ENCODE data around the genes GCH1 and LGALS3.

DNA sequence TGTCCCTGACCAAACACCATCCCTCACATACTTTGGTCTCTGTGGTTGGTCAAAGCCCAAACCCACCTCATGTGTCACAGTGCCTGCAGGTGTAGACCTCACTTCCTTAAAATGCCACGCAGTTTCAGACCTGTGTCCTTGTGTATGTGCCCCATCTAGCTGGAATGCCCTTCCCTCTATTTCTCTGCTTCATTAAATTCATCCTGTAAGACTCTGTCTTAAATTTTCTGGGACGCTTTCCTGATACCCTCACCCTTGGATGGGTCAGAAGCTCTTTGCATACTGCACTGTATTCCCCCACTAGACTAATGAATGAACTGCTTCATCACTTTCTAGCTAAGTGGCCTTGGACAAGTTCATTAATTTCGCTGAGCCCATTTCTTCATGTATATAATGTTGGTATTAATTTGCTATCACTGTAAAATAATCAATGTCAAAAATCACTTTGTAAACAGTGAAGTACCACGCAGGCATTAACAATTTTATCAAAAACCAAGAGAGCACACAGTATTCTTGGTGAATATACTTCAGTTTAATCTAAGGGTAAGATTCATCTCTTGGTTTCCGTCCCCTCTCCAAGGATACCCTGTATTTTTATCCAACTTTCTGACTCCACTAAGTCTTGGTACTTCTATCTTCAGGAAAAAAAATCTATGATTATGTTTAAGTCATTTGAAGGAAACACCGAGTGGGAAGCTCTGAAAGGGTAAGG is 2.9 kb downstream of the DDHD1 start:
- RRBS, 2 experiments, result no CpG with 5 or more reads among the region's 6 CpGs

DNA sequence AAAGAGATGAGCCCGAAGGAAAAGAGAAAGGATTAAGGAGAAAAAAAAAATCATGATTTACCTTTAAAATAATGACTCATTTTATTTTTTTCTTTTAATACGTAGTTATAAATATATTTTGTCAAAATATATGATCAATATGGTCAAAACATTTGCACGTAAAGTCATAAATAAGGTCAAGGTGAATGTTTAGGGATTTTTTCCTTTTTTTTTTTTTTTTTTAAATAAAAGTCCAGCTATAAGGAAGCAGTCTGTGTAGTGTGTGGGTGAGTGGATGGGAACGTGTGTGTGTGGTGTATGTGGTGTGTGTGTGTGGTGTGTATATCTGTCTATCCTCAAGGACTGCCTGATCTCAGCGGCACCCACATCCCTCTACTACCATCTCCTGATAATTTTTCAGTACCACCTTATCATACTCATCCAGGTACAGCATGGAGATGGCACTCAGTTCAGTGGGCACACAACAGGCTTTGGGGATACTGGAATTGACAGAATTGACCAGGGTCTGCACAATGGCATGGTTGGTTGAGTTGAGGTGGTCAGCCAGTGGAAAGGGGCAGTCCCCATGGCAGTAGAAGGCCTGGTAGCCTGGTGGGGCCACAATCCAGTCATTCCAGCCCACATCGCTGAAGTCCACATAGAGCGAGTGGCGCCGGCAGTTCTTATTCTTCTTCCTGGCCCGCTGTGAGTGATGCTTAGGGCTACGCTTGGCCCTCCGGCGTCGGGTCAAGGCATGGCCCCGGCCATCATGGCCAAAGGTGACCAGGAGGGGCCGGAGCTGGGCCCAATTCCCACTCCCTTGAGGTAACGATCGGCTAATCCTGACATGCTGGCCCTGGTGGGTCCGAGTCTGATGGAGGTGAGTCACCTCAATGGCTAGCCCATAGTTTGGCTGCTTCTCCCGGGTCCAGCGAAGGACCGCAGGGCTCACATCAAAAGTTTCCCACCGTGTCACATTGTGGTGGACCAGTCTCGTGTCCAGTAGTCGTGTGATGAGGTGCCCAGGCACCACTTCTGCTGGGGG is 6.6 kb downstream of the BMP4 start:
- RRBS, 2 experiments, result 78 to 87% methylated on average over 4 to 5 of the region's 25 CpGs

GRCh38 chr14:53954805-53955438 is 1.7 kb downstream of the BMP4 start:
- RRBS, 2 experiments, result 45 to 52% methylated on average over 20 of the region's 47 CpGs

GRCh38 chr14:54211495-54211861 is 185.3 kb upstream of the CDKN3 start:
- RRBS, 2 experiments, result no CpG with 5 or more reads among the region's 2 CpGs

GRCh38 chr14:54311460-54311785 is 85.4 kb upstream of the CDKN3 start:
- RRBS, 2 experiments, result no CpG with 5 or more reads among the region's 2 CpGs

- RRBS, 2 experiments, result no CpG with 5 or more reads among the region's 21 CpGs
Measured at GRCh38 chr14:54349121-54349709, 47.6 kb upstream of the CDKN3 start.

DNA sequence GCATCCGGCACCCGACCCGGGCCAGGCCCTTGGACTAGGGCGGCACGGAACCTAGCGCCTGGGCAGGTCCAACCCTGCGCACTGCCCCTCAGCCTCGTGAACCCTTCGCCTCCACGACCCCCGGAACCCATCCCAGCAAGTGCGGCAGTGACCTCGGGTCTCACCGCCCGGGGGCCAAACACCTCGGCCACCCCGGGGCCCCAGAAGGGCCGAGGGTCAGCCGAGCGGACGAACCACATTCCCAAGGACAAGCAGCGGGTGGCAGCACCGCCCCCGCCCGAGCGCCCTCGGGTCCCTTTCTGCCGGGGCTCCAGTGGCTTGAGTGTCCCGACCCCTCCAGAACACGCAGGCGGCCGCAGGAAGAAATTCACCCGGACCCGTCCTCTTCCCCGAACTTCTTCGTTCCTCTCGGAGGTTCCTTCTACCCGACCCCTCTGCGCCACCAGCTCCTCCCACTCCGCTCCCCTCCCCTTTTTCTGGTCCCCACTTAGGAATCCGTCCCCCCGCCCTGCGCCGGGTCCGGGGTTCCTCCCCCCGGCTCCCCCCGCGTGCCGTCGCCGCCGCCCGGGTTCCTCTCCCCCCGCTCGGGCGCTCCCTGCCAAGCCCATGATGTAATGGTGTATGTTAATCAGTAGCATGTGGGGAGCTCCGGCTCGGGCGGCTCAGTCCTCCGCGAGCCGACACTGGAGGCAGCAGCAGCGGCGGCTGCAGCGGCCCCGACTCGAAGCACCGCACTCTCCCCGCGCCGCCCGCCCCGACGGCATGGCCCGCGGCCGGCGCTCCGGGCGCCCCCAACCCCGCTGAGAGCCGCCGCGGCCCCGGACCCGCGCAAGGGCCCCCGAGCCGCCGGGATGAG is 1.3 kb upstream of the SAMD4A start:
- RRBS, 2 experiments, result 15 to 24% methylated on average over 36 to 39 of the region's 90 CpGs

DNA sequence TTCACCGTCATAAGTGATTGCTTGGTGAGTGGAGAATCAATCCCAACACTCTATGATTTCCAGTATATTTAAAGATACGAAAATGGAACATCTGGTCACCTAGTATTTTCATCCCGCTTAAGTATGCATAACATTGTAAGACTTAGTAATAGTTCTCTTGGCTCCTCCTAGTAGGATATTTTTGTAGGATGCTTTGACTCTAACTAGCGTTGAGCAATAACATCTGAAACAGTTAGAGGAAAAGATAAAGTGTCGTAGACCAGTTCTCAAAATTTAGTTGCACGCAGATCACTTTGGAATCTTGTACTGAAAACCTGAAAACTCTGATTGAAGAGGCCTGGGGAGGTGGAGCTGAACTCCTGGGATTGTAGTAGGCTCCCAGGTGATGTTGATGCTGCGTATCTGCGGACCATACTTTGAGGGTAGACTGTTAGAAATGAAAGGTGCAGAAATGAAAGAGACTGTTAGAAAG is 7.7 kb downstream of the SAMD4A start:
- RRBS, 2 experiments, result no CpG with 5 or more reads among the region's 8 CpGs

DNA sequence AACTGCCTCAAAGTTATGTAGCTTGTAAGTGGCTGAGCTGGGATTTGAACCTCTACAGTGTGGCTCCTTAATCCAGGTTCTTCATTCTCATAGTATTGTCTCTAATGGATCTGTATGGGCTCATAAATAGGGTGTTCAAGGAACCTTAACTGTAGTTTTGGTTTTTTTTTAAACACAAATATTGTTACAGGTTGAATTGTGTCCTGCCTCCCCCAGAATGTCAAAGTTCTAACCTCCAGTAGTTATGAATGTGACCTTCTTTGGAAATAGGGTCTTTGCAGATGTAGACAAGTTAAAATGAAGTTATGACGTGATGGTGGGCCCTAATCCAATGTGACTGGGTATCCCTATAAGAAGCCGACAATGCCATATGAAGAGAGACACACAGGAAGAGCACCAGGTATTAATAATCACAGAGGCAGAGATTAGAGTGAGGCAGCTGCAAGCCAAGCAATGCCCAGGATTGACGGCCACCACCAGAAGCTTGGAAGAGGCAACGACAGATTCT is 61.9 kb downstream of the SAMD4A start:
- RRBS, 2 experiments, result no CpG with 5 or more reads among the region's 4 CpGs

GRCh38 chr14:54652877-54653371 is 86.0 kb downstream of the SAMD4A start:
- RRBS, 2 experiments, result no CpG with 5 or more reads among the region's 8 CpGs

DNA sequence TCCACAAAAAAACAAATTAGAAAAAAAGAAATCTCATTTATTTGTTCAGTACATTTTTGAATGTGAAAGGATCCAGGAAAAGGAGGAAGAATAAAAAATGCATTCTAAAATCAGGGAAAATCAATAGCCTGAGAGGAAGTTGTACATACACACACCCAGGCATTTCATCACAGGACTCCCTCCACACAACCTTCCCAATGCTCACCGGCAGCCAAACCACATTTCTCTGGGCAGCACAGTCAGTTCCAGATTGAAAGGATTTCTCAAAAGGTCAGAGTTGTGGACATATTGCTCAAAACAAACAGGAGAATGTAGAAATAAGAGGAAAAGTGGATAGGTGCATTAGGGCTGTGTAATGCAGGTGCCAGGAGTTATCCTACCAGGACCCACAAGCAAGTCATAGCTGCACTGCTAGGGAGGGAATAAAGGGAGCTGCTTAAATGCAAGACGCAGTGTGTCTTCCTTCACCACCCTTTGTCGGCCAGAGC is 63.0 kb downstream of the GCH1 start:
- RRBS, 2 experiments, result no CpG with 5 or more reads among the region's 3 CpGs

GRCh38 chr14:54902579-54903522 is at the start of gene GCH1:
GCH1 (minus strand) TSS chr14:54902826.
- RRBS, 2 experiments, result under 1 to 1% methylated on average over 38 of the region's 78 CpGs

- RRBS, 2 experiments, result 97 to 99% methylated on average over 22 to 27 of the region's 66 CpGs
Measured at GRCh38 chr14:55128848-55129443, at the start of gene LGALS3. LGALS3 (plus strand) TSS chr14:55129252.

DNA sequence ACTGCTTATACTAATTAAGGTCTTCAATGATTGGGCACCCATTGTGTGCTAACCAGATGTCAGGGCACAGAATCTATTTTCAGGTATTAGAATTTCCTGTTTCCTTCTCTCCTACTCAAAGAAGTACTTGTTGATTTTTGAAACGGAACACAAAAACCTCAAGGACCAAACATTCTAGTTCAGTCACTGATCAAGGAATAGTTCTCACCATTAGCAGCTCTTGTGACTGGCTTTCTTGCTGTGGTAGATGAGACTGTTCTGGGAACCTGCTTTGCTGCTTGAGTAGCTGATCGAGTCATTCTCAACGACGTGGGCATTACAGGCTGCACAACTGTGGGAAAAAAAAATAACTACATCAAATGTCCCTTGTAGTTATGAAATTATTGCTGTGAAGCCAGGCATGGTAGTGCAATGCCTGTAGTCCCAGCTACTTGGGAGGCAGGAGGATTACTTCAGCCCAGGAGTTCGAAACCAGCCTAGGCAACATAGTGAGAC is 10.9 kb downstream of the DLGAP5 start:
- RRBS, 2 experiments, result no CpG with 5 or more reads among the region's 5 CpGs

DNA sequence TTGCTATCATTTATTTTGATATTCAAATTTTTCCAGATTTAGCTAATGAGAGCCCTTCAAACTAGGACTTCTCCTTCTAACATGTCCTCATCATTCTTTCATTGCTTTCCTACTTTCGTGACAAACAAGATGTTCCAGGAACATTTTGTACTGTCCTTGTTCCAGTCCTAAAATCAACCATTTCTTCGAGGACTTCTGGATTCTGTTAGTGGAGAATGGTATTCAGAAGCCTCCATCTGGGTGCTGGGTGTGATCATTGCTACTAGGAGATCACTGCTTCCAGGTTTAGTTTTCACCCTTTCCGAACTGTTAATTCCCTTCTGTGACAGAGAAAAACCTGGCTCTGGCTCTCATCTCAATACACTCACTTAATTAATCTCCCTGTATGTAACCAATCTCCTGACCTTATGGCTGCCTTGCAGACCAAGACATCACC is 29.5 kb upstream of the FBXO34 start:
- RRBS, 2 experiments, result no CpG with 5 or more reads among the region's 3 CpGs

DNA sequence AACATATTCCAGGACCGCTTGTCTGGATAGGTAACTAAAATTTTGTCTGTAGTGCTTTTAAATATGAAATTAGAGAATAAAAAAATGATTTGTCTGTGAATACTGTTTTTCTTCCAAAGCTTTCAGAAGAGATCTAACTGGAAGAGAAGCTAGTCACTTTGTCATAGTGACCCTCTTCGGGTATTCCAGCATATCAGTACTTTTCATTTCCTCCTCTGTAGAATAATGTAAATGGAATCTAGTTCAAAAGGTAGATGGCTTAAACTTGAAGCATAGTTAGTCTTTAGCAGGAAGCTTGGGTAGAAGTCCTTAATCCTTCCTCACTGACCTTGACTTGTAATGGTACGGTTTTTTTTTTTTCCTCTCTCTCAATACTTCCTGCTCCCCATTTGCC is 1.6 kb downstream of the FBXO34 start:
- RRBS, 2 experiments, result no CpG with 5 or more reads among the region's 3 CpGs

DNA sequence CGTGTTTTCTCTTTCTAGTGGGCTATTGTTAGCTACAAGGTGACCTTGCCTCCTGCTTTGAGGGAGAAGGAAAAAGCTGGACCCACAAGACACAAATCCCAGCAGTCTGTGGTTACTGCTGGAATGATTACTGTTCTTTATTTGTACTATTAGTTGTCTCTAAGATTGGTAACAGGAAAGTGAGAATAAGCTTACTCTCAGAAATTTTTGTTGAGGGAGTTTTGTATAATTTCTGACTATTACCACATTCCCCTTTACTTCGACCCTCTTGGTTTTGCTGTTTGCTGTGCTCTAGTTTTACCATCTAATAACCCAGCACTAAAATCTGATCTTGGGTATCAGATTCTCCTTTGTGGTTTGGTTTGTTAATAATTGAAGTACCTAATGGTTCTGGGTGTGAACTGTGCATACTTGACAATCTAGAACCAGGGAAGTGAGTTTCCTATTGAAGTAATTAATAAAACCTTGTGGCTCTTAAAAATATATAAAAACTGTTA is 61.9 kb downstream of the FBXO34 start:
- RRBS, 2 experiments, result no CpG with 5 or more reads among the region's 2 CpGs

DNA sequence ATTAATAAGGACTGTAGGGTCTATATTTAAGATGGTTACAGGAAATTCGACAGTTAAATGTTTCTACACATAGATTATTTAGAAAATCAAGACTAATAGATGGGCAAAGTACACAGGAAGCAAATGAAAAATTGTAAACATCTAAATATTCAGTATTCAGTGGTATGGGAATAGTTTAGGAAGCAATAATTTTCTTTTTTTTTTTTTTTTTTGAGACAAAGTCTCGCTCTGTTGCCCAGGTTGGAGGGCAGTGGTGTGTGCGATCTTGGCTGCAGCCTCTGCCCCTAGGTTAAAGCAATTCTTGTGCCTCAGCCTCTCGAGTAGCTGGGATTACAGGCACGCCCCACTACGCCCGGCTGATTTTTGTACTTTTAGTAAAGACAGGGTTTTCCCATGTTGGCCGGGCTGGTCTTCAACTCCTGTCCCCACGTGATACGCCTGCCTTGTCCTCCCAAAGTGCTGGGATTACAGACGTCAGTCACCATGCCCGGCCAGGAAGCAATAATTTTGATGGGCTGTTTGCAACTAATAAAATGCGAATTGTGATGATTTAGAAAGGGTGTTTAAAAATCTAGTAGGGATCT is 62.1 kb downstream of the ATG14 start:
- RRBS, 2 experiments, result no CpG with 5 or more reads among the region's 13 CpGs

DNA sequence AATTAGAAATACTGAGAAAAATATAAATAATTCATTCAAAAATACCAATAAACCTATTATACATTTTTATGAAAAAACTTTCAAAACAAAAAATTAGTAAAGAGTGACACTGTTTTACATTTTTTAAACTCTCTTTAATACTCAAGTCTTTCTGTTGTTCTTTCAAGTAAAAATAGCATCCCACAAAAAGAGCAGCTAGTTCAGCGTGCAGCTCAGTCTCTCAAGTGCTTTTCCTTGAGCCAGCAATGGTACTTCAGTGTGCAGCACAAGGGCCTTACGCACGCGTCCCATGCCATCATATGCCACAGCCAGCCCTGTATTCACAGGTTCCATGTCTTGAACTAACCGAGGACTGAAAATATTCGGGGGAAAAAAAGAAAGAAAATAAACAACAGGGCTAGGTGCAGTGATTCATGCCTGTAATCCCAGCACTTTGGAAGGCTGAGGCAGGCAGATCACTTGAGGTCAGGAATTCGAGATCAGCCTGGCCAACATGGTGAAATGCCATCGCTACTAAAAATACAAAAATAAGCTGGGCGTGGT is 28.7 kb downstream of the ATG14 start:
- RRBS, 2 experiments, result no CpG with 5 or more reads among the region's 9 CpGs

DNA sequence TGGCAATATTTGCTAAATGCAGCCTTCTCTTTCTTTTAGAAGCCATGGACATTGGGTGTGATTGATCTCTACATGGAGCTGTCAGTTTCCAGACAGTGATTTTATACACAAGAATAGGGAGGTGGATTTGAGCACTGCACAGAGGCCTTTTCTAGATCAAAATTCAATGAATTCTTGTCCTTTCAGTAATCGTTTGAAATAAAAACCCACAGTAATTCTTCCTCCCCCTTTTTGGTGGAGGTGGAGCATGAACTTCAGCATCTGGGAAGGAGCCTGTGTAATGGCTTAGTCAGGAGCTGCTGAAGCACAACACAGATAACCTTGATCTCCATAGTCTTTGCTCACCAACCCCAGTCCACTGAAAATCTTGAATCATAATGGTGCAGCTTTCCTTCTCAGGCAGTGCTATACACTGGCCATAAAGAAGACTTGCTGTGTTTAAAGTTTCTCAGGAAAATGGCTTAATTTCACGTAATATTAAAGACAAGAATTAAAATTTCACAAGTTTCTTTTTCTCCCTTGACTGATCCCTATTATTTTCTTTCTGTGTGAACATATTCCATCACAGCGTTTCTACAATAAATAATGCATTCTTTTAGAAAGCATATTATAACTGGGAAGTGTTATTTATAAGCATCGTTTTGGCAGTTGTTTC is 6.5 kb upstream of the TBPL2 start:
- RRBS, 2 experiments, result no CpG with 5 or more reads among the region's 4 CpGs

All from LNCaP clone FGC (cell line).